Esophagus muscularis mucosa (tissue), 4 donors: ENCODE measurements around a stretch of chr6.

DNA sequence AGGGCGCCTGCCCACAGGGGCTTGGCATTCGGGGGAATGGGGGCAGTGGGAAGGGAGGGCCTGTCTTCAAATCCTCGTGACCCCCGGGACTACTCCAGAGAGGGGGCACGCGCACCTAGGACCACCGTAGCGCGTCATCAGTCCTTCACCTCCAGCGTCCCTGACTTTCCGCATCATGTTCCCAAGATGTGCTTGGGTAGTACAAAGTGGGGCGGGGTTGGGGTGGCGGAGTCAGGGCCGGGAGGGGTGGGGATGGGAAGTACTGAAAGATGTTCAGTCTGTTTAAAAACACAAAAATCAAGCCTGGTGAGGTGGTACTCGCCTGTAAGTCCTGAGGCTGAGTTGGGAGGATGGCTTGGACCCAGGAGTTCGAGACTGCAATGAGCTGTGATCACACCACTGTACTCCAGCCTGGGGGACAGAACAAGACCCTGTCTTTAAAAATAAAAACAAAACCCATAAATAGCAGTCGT, 440 bp upstream of the LRP11 start:
- PRO-cap, result no peak
- RAMPAGE, long total RNA, 4 experiments, result no peak in any of the 4 experiments

GRCh38 chr6:149925321-149926695, 2.9 kb upstream of the RAET1G start:
- PRO-cap, result unidirectional peak, minus-strand start at chr6:149926296
- RAMPAGE, long total RNA, 4 experiments, result no peak in any of the 4 experiments

- PRO-cap, result no peak
- RAMPAGE, long total RNA, 4 experiments, result no peak in any of the 4 experiments
These were observed 48.7 kb downstream of the PPP1R14C start for GRCh38 chr6:150191400-150192130.

DNA sequence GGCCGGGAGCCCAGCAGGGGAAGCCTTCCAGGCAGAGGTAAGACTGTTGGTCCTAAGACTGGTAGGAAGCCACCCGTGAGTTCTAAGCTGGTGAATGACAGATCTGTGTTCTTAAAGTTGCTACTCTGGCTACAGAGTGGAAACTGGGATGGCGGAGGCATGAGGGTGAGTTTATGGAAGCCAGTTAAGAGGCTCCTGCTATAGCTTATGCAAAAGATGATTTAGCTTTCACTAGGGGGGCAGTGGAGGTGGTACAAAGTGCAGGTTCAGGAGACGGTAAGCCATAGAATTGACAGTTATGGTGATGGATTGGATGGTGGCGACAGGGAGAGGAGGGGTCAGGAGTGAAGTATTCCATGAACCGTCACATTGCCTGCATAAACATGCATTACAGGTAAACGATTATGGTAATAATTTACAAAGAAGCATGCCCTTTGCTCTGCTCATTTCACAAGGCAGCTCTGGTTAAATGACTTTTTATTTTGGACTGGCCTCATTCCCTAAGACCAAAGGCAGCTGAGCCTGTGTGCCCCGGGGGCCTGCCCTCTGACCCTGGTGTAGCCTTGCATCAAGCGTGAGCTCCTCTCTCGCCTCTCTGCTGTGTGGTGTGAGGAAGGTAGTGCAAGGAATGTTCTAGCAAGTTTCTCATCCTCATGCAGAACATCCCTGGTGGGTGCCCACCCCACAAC, 58.8 kb downstream of the PPP1R14C start:
- PRO-cap, result no peak
- RAMPAGE, long total RNA, 4 experiments, result no peak in any of the 4 experiments

DNA sequence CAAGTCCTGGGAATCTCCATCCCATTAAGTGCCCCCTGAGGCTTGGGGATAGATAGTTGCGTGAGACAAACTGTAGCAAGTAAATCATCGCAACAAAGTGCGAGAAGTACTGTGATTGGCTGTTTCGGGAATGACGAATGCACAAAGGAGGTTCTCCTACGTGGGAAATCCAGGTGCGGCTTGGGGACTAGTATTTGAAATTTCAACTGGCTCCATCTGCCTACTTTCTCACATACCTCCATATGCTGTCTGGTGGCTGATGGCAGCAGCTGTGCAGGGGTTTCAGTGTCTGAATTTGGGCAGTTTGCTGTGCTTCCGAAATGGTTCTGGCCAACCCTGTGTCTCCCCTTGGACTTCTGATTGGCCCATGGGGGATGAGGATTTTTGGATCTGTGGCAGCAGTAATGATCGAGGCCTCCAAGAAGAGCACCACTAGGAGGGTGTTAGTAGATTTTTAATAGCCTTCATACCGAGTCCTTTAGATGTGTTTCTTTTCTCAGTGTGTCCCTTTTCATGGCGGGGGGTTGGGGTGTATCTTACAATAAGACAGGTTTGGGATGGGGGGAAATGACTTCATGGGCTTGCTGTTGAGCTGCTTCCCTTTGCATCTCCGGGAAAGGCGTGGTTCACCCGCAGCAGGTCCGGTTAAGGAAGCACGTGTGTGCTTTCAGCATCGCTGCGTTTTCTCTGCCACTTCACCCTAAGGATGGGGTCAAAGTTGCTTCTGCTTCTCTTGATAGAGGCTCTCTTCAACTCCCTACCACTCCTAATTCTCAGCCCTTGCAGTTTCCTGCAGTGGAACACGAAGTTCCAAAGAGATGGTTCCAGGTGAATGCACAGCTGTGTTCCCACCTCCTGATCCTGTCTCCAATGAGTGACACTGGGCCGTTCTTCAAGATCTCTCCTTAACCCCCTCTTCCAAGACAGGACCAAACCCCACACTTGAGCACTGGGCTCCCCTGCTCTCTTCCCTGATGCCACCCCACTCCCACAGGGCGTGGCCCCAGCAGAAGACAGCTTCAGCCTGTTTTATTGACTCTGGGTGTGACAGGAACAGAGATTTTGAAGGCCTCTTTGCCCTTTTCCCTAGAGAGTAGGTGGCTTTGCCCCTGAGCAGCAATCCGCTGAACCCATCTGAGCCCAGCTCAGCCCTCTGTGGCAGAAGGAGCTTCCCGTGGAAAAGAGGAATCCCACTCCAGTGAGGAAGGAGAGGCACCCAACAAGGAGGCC, 85.0 kb downstream of the PLEKHG1 start:
- PRO-cap, result bidirectional peak, plus-strand start at position 194 of the sequence, minus-strand start at position 81 of the sequence; bidirectional peak, plus-strand start at position 795 of the sequence, minus-strand start at position 515 of the sequence
- RAMPAGE, long total RNA, 4 experiments, result no peak in any of the 4 experiments

DNA sequence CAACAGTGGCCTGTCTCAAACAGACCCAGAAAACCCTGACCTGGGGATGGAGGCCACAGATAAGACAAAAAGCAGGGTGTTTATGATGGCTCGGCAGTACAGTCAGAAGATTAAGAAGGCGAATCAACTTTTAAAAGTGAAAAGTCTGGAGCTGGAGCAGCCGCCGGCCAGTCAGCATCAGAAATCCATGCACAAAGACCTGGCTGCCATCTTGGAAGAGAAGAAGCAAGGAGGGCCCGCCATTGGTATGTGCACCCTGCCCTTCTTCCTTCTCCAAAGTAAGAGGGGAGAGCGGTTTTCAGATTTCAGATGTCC, 33.6 kb upstream of the MTHFD1L start:
- PRO-cap, result no peak
- RAMPAGE, long total RNA, 4 experiments, result no peak in any of the 4 experiments

GRCh38 chr6:150925853-150926651, 60.5 kb downstream of the MTHFD1L start:
- PRO-cap, result no peak
- RAMPAGE, long total RNA, 4 experiments, result no peak in any of the 4 experiments

GRCh38 chr6:150981632-150982519, 116.4 kb downstream of the MTHFD1L start:
- PRO-cap, result no peak
- RAMPAGE, long total RNA, 4 experiments, result no peak in any of the 4 experiments

DNA sequence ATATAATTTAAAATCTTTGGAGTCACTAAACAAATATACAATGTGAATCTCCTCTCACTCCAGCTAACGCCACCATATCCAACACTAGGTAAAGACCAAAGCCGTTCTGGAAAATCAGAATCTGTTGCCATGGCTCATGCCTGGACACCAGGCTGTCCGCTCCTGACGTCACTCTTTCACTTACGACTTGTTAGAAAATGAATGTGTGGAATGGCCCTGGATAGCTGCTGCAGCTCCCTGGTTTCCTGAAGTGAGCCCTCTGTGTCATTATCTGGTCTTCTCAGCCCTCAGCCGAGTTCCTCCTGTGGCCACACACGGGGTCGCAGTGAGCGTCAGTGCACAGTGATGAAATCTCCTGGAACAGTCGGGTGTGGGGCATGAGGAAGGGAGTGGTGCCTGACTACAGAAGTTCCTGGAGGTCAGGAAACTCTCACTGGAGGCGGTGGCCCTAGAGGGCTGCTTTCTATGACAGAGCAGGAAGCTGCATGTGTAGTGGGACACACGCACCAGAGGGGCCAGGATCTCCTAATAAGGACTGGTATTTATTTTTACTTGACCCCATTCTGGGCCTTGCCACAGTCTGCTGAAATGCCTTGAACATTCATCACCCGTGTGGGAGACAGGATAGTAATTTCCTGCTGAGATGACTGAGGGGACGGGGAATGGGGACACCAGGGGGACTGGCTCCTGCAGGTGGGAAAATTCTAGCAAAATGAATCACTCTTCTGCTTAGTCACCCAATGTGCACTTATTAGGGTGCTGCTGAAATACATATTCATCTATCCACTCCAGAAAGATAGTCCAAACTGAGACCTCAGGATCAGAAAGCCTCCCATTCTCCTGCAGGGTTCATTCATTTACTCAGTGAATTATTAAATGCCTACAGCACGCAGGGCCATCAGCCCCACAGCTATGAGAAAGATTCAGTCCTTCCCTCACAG, 175.5 kb downstream of the MTHFD1L start:
- PRO-cap, result bidirectional peak, plus-strand start at position 641 of the sequence, minus-strand start at position 252 of the sequence
- RAMPAGE, long total RNA, 4 experiments, result no peak in any of the 4 experiments

- PRO-cap, result no peak
- RAMPAGE, long total RNA, 4 experiments, result no peak in any of the 4 experiments
These were observed 119.8 kb upstream of the AKAP12 start for GRCh38 chr6:151119916-151120457.

- PRO-cap, result no peak
- RAMPAGE, long total RNA, 4 experiments, result no peak in any of the 4 experiments
These were observed 2.6 kb downstream of the AKAP12 start for GRCh38 chr6:151242233-151242935.

GRCh38 chr6:151341358-151342126, 49.8 kb downstream of the ZBTB2 start:
- PRO-cap, result no peak
- RAMPAGE, long total RNA, 4 experiments, result no peak in any of the 4 experiments

DNA sequence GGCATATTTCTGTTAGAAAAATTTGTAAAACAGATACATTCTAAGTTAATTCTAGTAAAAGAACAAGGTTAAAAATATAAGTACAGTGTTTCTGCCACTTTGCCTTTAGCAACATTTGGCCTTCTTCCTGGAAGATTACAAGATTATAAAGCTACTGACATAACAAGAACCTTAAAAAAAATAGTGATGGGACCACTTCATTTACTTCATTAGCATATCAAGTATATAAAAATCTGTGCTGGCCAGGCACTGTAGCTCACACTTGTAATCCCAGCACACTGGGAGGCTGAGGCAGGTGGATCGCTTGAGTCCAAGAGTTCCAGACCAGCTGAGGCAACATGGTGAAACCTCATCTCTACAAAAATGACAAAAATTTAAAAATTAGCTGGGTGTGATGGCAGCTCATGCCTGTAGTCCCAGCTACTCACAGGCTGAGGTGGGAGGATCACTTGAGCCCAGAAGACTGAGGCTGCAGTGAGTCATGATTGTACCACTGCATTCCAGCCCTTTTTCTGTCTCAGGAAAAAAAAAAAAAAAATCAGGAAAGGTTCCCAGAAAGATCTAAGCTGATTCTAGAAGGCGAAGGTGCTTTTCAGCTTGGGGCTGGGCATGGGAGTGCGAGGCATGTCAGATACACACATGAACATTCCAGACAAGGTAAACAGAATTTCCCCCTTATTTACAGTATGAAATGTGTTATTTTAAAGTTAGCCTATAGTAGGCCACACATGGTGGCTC, 5.9 kb downstream of the RMND1 start:
- PRO-cap, result no peak
- RAMPAGE, long total RNA, 4 experiments, result no peak in any of the 4 experiments

- PRO-cap, result no peak
- RAMPAGE, long total RNA, 4 experiments, result no peak in any of the 4 experiments
These were observed 122.4 kb downstream of the CCDC170 start for GRCh38 chr6:151616054-151616730.

GRCh38 chr6:151633548-151633953, 139.7 kb downstream of the CCDC170 start:
- PRO-cap, result no peak
- RAMPAGE, long total RNA, 4 experiments, result no peak in any of the 4 experiments

- PRO-cap, result bidirectional peak, plus-strand start at chr6:151691391, minus-strand start at chr6:151691295
- RAMPAGE, long total RNA, 4 experiments, result no peak in any of the 4 experiments
These were observed 116.3 kb upstream of the ESR1 start for GRCh38 chr6:151690799-151691887.

- PRO-cap, result no peak
- RAMPAGE, long total RNA, 4 experiments, result no peak in any of the 4 experiments
These were observed 50.0 kb upstream of the ESR1 start for GRCh38 chr6:151757374-151757936.

- PRO-cap, result no peak
- RAMPAGE, long total RNA, 4 experiments, result no peak in any of the 4 experiments
These were observed 2.9 kb upstream of the ESR1 start for GRCh38 chr6:151804219-151805269.

- PRO-cap, result no peak
- RAMPAGE, long total RNA, 4 experiments, result no peak in any of the 4 experiments
These were observed 2.0 kb downstream of the ESR1 start for GRCh38 chr6:151809373-151810022.

DNA sequence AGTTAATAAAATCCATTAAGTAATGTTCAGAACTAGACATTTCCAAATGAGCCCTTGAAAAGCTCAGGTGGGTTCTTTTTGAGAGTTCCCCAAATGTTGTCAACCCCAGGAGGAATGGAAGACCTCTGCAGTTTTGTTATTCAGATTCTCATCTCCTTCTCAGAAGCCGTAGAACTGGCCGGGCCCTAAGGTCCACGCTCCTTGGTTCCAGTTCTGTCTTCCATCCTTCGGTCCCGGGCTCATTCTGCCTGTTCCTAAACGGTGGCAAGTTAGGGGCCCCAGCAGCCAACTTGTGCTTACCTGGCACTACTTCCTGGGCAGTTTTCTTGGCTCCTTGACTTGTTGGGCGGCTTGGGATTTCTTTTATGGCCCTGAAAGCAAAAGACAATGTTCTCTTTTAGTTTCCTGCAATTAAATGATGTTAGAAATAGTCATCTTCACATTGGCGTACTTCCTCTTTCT, 6.4 kb downstream of the ESR1 start:
- PRO-cap, result no peak
- RAMPAGE, long total RNA, 4 experiments, result no peak in any of the 4 experiments